Colon Carcinoma Metastatic in the Lung (tissue), 2 donors: ENCODE measurements around a stretch of chr13.

- PRO-cap, 2 experiments = peak in 2 of 2 experiments; most common plus-strand start chr13:73178408 (in 1); most common minus-strand start chr13:73178191 (in 1)
These were observed 119.3 kb downstream of the KLF5 start for GRCh38 chr13:73177938-73178634.

DNA sequence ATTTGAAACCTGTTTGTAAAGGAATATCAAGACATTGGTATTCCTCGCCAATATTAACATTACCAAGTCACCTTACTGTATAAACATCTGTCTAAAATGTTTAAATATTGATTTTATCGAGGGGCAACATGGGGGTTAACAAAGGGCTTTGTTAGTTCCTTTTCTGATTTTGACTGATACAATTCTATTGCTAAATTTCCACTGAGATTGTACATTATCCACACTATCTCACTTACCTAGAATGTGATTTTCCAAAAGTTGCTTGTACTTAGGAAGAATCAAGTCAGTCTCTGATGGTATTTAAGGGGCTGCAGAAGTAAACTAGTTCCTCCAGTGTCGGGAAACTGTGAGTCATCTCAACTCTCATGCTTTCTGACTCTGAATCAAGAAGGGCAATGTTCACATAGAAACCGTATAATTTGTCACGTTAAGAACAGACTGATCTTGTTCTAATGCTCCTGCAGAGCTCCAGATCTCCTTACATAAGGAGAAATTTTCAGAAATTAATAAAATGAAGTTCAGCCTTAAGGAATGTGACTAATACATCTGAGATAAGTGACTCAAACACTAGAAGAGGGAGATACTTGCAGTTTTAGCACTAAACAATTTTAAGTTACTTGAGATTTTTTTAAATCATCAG, 369.3 kb downstream of the KLF5 start:
- PRO-cap, 2 experiments = no peak in any of the 2 experiments

DNA sequence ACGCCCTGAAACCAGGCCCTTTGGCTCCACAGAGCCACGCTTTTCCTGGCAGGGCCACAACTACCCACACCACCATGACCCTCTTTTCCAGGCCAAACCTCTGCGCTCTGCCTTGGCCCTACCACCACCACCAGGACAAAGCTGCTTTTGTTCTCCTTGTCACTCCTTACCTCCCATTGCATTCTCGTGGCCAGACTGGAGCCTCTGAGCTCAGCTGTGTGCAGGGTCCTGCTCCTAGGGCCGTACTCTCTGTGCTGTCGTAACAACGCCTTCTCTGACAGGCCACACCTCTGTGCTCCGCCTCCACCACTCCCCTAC, 602.8 kb downstream of the KLF5 start:
- PRO-cap, 2 experiments = no peak in any of the 2 experiments

DNA sequence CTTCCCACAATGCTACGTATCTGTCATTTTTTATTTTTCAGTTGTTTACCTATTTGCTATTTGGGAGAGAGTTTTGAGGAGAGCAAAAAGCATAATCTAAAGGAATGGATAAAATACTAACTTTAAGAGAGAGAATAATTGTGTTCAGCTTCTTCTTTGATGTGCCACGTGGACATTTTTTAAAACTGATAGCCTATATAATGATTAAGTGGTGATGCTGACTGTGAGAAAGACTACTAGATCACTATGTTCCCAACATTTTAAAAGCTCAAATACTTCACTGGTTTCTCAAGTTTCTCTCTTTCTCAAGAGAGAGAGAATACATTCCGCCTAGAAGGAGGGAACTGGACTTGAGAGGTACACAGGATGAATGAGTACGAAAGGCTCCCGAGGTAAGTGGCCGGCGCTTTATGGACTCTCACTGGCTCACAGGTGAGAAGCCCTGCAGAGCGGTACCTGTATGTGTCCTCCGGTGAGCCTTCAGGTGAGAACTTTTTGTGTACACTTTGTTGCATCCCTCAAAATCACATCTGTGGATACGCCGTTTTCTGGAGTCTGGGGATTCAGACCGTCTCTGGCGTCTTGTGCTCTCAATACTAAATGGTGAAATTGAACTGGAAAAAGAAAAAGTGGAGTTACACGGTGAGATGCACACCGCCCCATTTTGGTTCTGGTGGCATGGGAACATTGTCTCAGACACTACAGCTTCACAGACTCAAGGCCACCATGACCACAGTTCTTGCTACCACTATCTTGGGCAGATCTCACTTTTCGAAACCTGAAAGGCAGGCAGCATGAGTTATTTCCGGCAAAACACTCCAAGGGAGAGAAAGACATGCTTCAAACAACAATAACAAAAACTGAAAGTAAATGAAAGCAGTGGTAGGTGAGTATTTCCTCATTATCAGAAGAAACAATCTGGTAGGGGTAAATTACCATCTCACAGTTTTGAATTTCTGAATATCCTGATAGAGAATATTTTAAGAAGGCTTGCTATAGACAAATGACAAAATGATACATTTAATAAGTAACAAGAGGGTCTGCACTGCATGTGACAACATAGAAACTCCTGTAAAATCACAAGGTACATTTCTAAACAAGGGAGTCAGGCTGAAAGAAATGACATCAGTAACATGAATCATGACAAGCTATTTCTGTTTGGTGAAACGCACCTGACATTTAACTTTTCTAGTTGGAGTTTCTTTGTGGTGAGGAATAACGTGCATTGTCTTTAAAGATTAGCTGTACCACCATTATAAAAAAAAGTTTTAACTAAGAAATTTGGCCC, 656.6 kb downstream of the KLF5 start:
- PRO-cap, 2 experiments = no peak in any of the 2 experiments

DNA sequence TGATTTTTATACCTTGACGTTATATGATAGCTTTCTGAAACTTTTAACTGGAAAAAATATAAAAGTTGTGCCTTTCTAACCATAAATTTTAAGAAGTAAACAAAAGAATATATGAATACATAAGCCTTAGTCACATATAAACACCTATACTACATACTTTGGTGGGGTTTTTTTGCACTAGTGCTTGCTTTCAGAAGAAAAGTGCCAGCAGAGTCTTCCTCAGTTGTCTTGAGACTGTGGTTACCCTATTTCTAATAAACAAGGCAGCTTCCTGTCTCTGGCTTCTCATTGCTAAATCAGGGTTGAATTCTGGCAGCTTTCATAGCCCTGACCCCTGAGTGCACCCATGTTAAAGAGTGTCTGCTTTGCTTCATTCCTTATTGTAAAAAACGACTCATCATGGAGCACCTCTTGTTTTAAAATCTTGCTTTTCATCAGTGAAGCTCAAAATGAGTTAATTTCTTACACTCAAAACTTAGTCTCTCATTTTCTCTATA, 1003.1 kb downstream of the KLF5 start:
- PRO-cap, 2 experiments = no peak in any of the 2 experiments

DNA sequence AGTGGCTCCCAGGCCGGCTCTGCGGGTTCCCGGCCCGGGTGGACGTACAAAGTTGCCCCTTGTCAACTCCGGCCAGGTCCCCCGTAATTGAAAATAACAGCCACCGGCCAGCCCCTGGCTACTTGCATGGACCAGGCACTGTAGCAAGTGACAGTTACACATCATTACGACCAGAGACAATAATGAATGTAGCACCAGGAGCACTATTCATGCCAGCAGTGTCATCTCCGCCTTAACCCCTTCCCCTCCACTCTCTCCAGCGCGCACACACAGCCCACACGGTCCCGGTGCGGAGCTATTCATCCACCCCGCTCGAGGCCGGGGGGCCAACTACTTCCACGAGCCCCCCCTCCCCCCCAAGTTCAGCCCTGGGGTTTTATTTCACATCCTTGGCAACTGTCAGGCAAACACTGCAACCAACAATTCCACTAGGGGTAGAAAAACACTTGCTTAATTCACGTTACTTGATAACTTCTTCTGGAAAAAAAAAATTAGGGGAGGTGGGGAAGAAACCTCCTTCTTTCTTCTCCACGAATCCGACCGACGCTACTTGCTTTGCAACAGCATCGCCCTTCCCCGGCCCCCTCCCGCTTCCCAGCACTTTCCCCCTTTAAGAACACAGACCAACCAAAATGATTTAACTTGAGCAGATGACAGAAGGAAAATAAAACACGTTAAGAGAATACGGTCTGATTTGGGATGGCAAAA, 1074.3 kb downstream of the KLF5 start:
- PRO-cap, 2 experiments = no peak in any of the 2 experiments

DNA sequence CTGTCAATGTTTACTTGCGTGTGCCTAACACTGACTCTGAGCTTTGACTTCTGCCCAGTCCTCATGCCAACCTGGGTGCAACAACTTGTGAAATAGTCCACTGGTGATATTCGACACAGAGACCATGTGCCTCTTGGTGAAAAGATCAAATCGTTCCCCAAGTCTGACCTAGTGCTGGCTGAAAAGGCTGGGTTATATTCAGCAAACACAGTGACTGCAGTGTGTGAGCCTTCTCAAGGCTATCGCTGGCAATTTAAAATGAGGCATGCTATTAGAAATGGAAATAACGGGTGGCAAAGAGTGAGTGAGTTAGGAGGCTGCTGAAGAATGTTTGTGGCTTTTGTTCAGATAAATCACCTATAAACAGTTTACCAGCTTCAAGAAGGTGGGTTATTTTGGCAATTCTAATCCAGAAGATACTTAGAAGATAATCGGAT, 1109.6 kb downstream of the KLF5 start:
- PRO-cap, 2 experiments = no peak in any of the 2 experiments

DNA sequence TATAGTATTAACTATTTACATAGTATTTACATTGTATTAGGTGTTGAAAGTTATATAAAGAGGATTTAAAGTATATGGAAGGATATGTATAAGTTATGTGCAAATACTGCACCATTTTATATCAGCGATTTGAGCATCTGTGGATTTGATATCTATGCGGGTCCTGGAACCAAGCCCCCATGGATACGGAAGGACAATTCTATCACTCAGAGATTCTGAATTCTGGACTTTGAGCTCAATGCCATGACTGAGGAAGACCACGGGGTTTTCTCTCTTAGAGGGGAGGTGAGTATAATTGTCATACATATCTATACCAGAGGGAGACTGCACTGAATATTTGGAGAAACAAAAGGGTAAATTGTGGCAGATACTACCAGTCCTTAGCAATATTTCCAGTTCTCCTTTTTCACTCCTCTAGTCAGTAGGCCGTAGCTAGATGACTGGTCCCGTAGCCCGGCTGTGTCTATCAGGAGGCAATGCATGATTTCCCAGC, 929.3 kb downstream of the TBC1D4 start:
- PRO-cap, 2 experiments = no peak in any of the 2 experiments

DNA sequence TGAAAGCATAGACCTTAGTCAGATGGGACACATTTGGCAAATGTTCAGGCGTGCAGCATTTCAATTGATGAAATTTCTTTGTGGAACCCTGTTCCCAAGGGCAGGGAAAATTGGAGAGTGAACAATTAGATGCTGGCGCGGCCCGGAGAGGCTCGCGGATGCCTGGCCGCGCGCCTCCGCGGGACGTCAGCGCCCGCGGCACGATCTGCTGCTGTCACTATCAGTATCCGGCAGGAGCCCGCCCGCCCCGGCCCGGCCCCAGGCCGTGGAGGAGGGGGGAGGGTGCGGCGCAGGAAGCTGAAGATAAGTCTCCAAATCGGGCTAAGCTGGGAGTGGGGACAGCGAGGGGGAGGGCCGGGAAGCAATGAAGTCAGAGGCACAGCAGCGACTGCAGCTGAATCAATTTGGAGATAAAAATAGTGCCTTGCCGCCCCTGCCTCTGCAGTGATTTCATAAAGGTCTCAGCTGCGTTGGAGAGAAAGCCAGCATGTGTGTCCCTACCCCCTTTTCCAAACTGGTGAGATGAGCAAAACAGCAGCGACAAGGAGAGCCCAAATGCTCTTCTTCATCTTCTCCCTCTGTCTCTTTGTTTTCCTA, 906.2 kb downstream of the TBC1D4 start:
- PRO-cap, 2 experiments = no peak in any of the 2 experiments

DNA sequence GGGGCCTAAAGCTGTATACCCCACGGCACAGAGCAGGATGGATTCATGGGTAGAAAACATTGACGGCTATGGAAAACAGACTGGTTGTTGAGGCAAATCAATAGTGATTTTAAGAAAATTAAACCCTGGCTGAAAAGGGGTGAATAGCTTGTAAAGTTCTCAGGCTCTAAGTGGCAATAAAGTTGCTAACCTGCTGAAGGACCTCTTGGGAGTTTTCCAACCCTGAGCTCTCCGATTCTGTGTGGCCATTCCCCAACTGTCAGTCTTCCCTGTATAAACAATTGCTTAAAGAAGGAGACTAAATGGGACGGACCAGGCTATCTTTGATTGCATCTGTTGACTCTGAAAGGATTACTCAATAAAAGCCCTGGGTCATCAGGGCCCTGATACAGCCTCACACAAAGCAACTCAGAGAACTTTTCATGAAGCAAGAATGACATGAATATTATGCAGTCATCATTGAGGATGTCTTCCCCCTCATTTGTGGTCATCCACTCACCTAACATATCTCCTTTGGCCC, 308.0 kb downstream of the TBC1D4 start:
- PRO-cap, 2 experiments = no peak in any of the 2 experiments

GRCh38 chr13:75365634-75366314, 116.2 kb downstream of the TBC1D4 start:
- PRO-cap, 2 experiments = no peak in any of the 2 experiments

DNA sequence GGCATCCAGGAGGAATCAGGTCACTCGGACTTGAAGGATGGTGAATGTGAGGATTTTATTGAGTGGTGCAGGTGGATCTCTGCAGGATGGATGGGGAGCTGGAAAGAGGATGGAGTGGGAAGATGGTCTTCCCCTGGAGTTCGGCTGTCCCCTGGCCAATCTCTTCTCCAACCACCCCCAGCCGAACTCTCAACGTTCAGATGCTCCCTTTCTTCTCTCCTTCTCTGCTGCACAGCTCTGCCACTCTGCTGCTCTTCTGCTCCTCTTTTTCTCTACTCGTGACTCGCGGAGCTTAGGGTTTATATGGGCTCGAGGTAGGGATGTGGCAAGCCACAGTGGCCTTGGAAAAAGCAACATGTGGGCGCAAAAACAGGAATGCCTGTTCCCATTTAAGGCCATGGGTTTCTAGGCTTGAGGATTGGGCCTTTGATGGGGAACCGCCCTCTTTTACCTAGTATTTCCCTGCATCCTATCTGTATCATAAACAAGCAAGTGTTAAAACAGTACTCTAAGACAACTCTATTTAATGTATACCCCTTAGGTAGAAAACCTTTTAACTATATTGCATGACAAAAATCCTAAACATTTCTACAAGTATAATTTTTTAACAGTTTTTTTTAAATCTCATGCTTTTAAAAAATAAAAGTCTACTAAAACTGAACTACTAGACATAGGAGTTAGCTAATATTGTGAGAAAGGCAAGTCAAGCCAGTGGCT, 23.7 kb downstream of the TBC1D4 start:
- PRO-cap, 2 experiments = no peak in any of the 2 experiments

GRCh38 chr13:75574485-75575010, 25.0 kb downstream of the UCHL3 start:
- PRO-cap, 2 experiments = no peak in any of the 2 experiments

- PRO-cap, 2 experiments = no peak in any of the 2 experiments
These were observed 160.8 kb downstream of the LMO7 start for GRCh38 chr13:75796966-75797376.

DNA sequence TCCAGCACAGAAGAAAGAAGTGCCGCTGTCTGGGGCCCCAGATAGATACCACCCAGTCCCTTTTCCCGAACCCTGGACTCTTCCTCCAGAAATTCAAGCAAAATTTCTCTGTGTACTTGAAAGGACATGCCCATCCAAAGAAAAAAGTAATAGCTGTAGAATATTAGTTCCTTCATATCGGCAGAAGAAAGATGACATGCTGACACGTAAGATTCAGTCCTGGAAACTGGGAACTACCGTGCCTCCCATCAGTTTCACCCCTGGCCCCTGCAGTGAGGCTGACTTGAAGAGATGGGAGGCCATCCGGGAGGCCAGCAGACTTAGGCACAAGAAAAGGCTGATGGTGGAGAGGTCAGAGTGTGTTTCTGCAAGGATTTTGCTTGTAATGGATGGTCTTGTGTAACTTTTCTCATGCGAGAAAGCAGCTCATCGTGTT, 171.7 kb downstream of the LMO7 start:
- PRO-cap, 2 experiments = no peak in any of the 2 experiments

DNA sequence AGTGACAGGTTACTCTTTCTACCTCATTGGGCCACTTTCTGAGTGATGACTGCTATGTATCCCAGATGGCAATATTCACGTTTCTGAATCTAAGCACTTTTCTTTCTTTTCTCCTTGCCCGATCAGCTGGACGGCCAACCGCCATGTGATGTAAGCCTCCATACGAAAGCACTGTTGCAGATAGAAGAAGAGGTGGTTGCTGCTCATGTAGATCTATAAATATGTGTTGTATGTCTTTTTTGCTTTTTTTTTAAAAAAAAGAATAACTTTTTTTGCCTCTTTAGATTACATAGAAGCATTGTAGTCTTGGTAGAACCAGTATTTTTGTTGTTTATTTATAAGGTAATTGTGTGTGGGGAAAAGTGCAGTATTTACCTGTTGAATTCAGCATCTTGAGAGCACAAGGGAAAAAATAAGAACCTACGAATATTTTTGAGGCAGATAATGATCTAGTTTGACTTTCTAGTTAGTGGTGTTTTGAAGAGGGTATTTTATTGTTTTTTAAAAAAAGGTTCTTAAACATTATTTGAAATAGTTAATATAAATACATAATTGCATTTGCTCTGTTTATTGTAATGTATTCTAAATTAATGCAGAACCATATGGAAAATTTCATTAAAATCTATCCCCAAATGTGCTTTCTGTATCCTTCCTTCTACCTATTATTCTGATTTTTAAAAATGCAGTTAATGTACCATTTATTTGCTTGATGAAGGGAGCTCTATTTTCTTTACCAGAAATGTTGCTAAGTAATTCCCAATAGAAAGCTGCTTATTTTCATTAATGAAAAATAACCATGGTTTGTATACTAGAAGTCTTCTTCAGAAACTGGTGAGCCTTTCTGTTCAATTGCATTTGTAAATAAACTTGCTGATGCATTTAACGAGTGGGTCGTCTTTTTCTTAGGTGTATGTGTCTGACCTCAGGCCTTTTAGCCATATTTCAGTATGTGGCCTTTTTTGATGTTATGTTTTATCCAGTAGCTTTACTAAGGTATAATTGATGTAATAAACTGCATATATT, 222.0 kb downstream of the LMO7 start:
- PRO-cap, 2 experiments = no peak in any of the 2 experiments

DNA sequence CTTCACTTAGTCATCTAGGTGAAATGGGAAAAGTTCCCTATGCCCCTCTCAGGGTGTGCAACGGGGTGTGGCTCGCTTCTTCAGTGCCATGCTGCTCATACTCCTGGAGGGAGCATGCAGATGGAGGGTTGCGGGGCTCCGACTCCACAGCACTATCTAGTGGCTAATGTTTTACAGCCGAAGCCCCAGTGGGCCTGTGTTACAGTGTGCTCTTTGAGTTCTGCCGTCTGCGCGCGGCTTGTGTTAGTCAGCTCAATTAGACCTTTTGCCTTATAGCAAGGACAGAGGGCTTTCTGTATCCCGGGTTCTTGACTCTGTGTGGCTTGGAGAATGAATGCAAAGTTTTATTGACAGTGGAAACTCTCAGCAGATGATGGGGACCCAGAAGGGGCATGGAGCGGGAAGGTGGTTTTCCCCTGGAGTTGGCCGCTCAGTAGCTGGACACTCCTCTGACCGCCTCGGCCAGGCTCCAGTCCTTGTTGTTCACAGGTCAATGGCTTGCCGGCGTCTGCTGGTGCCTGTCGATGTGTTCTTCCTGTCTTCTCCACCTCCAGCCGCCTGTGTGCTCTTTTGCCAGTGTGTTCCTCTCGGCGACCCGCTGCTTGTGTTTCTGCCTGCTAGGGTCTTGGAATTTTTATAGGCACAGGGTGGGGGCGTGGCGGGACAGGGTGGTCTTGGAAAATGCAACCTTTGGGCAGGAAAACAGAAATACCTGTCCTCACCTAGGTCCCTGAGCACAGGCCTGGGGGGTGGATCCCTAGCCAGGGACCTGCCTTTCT, 383.5 kb downstream of the LMO7 start:
- PRO-cap, 2 experiments = no peak in any of the 2 experiments

GRCh38 chr13:76200386-76200690, 564.2 kb downstream of the LMO7 start:
- PRO-cap, 2 experiments = no peak in any of the 2 experiments

GRCh38 chr13:76825852-76826085, 60.4 kb downstream of the KCTD12 start:
- PRO-cap, 2 experiments = no peak in any of the 2 experiments

GRCh38 chr13:76883809-76884028, 2.5 kb downstream of the KCTD12 start:
- PRO-cap, 2 experiments = no peak in any of the 2 experiments